Prostate gland (tissue), 2 donors: ENCODE data around the gene ACOXL.

- PRO-cap: no peak
- RAMPAGE, long total RNA, 2 experiments: no peak in any of the 2 experiments
These were observed 109.6 kb downstream of the SH3RF3 start for GRCh38 chr2:109238497-109239025.

- PRO-cap: no peak
- RAMPAGE, long total RNA, 2 experiments: no peak in any of the 2 experiments
These were observed 177.3 kb downstream of the SEPTIN10 start for GRCh38 chr2:109436167-109437166.

- PRO-cap: no peak
- RAMPAGE, long total RNA, 2 experiments: no peak in any of the 2 experiments
These were observed 119.0 kb downstream of the SEPTIN10 start for GRCh38 chr2:109494787-109495144.

GRCh38 chr2:109644549-109645096 lies 30.5 kb downstream of the SOWAHC start:
- PRO-cap: bidirectional peak, plus-strand start at chr2:109644908, minus-strand start at chr2:109644736
- RAMPAGE, long total RNA, 2 experiments: no peak in any of the 2 experiments

DNA sequence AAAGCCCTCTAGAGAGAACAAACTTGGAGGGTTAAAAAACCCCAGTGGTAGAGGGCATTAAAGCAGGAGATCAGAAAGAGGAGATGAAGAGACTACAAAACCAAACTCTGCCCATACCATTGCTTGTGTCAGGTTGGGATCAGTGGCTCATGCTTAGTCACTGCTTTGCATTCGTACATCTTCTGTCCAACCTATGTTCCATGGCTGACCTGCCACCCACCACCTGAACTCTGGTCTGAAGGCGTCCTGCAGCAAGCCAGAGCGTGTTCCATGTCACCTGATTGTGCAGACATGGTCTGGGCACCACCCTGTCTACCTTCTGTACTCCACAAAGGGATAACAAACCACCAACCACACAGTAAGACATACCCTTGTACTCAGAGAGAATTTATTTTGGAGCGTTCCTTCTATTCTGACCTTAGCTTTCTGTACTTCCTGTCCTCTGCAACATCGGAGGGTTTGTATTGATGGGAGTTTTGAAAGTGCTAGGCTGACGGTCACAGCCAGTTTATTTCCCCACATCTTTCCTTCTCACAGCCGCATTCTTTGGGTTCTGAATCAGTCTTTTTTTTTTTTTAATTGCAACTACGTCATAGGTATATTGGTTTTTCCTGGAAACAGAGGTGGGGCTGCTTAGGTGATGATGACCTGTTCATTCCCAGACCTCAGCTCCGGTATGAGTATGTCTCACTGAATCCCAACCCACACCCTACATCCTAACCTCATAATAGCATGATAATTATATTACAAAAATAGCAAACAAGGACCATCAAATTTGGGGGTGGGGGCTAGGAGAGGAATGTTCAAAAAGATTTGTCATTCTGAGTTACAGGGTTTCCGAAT lies 88.3 kb downstream of the SOWAHC start:
- PRO-cap: no peak
- RAMPAGE, long total RNA, 2 experiments: no peak in any of the 2 experiments

DNA sequence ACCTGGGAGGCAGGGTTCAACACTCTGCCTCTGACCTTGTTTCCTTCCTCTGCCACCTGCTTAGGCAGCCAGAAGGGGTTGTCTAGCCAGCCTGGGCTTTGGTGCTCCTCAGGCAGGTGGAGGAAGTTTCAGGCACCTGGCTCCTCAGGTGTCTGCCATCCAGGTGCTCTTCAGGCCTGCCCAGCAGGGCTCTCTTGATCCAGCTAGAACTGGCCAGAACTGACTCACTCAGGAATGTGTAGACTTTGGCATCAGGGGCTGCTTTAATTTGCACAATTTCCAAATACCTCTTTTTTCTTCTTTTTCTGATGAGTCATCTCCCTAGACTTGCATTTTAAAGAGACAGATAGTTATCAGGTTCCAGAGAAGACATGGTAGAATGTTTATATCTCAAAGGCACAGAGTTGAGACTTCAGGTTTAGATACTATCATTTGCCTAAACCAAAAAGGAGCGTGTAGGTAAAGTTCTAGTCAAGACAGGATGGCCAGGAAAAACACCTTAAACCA lies 101.0 kb downstream of the LIMS3 start:
- PRO-cap: no peak
- RAMPAGE, long total RNA, 2 experiments: no peak in any of the 2 experiments

DNA sequence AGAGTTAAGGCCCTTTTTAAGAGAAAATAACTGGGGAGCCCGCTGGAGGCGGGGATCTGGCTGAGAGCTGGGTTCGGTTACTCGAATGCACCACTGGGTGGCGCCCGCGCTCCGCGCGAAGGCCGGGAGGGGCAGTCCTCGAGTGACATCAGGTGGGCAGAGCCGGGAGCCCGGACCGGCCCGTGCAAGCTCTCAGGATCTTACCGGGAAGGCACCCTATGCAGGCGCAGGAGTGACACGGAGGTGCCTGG lies 86.7 kb upstream of the MTLN start:
- PRO-cap: no peak
- RAMPAGE, long total RNA, 2 experiments: no peak in any of the 2 experiments

- PRO-cap: unidirectional peak, minus-strand start at chr2:110611062
- RAMPAGE, long total RNA, 2 experiments: no peak in any of the 2 experiments
These were observed 33.9 kb upstream of the RGPD6 start for GRCh38 chr2:110610845-110611366.

DNA sequence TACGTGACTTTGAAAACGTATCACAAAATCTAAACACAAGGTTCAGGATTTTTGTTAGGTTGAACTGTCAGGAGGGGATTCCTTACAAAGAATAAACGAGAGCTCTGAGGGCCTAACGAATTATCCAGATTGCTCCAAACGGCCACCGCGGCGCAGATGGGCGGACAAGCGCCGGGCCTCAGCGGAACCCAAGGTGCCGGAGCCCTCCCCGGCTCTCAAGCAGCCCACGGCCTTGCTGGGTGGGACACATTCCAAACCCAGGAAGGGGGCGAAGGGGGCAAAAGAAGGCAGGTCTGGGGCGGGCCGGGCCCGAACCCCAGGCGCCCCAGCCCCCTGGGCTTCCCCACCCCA lies 285 bp downstream of the BUB1 start:
- PRO-cap: no peak
- RAMPAGE, long total RNA, 2 experiments: no peak in any of the 2 experiments

DNA sequence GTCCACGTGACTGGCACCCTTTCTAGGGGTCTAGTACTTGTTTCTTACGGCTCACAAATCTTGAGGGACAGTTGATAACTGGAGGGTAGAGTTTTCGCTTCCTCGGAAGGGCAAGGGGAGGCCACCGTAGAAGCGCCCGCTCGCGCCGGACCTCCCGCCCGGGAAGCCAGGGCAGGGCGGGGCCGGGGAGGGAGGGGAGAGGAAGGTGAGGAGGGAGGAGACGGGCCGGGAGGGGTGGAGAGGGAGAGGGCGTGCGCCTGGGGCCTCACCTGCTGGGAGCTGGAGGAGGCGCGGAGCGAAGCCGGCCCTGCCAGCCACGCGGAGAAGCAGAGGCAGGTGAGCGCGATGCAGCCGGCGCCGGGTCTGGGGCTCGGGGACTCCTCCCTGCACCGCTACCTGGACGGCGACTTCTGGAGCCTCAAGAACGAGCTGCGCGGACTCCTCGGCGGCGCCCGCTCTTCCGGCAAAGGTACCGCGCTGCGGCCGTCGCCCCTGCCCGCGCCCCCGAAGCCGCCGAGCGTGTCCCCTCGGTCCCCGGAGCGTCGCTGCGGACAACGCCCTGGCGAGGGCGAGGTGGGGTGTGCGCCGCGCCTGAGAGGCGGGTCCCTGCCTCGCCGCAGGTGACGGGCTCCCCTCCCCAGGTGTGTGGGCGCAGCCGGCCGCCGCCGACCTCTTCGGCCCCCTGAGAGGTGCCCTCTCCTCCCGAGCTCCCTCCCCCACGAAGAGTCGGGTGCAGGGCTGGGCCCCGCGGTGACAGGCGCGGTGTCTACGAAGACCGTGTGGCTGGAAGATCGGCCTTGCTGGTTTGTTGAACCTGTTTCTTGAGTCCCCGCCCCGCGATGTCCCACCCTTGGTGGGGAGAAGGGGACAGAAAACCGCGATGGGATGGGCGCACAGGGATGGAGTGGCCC lies at the start of gene ACOXL:
Gene ACOXL (plus strand): TSS at position 268 of the 911 bp plus-strand sequence.
- PRO-cap: unidirectional peak, plus-strand start at position 313 of the sequence; unidirectional peak, plus-strand start at position 329 of the sequence
- RAMPAGE, long total RNA, 2 experiments: start-site peak on the plus strand in 2 of 2 experiments, centred at positions 298 to 306 of the sequence, 49 to 66 reads per replicate

- PRO-cap: no peak
- RAMPAGE, long total RNA, 2 experiments: no peak in any of the 2 experiments
These were observed 58.2 kb downstream of the BCL2L11 start for GRCh38 chr2:111178952-111179347.

- PRO-cap: no peak
- RAMPAGE, long total RNA, 2 experiments: no peak in any of the 2 experiments
These were observed 156.2 kb downstream of the BCL2L11 start for GRCh38 chr2:111276973-111277309.

GRCh38 chr2:111355443-111355838 lies 234.7 kb downstream of the BCL2L11 start:
- PRO-cap: no peak
- RAMPAGE, long total RNA, 2 experiments: no peak in any of the 2 experiments

DNA sequence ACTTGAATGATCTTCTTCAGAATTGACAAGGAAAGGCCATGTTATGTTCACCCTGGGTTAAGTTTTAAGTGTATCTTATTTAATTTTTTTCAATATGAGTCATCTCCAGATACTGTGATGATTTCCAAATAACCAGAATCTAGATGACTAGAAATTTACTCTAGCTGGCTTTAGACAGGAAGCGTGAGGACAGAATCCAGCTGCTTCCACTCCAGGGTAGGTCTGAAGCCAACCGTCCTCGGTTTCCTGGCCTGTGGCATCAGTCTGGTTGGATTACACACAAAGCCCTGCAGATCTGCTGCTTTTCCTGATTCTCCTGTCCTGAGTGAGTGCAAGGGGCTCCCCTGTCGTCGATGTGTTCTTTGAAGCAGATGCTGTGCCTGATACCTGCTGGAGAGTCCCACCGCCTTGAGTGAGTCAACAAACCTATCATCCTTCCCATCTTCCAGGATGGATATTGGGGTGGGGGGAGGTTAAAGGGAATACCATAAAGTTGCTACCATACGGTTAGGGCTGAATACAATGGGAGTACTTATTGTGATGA lies 370.6 kb downstream of the BCL2L11 start:
- PRO-cap: no peak
- RAMPAGE, long total RNA, 2 experiments: no peak in any of the 2 experiments

DNA sequence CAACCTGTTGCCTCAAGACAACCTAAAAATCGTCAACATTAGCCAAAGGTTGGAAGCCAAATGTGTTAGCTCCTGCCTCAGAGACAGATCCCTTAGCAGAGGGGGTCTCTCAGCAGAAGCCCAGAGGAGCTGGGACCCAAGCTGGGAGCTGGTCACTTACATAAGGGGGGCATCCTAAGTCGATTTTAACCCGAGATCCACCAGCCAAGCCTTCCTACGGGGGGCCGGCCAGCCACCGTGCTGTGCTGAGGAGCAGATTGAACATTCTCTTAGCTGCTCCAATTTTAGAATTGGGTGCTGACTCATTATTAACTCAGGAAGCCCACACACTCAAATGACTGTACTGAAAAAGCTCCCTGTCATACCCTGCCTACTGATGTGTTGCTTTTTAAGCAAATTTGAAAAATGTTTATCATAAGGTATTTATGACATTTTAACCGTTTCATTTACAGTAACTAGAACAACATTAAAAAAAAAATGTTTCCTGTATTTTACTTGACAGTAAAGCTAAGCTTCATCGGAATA lies 373.0 kb downstream of the BCL2L11 start:
- PRO-cap: no peak
- RAMPAGE, long total RNA, 2 experiments: no peak in any of the 2 experiments

DNA sequence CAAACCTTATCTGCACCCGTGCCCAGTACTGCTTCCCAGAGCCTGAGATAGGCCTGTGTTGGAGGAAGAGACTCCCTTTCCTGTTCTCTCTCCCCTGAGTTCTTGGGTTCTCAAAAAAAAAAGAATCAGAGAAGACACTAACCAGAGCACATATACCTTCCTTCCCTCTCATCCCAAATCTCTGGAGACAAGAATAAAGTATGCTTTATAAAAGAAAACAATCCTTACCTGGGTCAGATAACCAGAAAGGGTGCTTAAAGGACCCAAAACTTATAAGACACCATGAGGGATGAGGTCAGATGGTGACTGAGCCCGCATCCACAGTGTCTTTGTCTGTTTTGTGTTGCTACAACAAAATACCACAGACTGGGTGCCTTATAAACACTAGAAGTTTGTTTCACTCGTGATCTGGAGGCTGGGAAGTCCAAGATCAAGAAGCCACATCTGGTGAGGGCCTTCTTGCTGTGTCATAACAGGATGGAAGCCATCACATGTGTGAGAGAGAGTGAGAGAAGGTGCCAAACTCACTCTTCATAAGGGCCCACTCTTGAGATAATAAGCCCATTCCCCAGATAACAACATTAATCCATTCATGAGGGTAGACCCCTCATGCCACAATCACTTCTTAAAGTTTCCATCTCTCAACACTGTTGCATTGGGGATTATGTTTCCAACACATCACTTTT lies 250.0 kb downstream of the ANAPC1 start:
- PRO-cap: no peak
- RAMPAGE, long total RNA, 2 experiments: no peak in any of the 2 experiments

DNA sequence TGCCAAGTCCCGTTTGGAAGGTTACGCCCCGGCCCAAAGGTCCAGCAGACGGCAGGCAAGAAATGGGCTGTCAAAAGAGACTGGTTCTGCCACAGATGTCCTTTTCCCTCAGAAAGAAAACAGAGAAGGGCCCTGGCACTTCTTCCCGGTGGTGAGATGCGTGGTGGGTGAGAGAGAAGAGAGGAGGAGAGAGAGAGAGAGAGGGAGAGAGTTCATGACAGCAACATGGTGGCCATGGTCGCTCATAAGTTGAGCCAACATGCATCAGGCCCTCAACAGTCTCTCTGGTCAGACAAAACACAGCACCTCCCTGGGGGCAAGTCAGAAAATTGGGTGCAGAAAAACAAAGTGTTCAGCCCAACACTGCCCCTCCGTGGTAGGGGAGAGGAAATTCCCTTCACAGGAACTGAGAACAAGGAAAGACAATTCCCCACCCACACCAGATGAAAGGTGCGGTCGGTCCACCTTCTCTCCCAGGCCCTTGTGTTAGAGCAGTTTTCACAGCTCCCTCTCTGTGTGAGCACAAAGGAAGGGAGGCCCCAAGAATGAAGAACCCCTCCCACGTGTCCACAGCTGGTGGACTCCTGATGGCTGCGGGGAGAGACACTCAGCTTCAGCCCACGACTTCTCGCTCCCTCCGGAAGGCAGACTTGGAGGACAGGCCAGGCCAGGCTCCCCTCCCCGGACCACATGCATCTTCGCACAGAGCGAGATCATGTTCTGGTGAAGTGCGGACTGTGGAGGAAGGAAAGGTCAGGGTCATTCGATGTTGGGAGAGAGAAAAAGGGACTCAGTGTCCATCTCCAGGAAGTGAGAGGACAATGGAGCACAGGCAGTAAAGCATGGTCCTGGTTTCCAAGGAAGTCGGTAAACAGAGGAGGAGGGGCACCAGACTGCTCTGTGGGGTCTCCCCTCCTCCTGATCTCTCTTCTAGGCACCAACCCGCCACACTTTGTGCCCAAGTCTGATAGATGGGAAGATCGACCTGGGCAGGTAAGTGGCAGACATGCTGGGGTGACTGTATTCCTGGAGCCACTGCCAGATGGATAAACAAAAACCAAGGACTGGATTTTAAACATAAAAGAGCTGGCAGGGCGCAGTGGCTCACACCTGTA lies 181.7 kb downstream of the ANAPC1 start:
- PRO-cap: no peak
- RAMPAGE, long total RNA, 2 experiments: no peak in any of the 2 experiments

- PRO-cap: no peak
- RAMPAGE, long total RNA, 2 experiments: no peak in any of the 2 experiments
These were observed 147.8 kb downstream of the ANAPC1 start for GRCh38 chr2:111736231-111736543.

- PRO-cap: no peak
- RAMPAGE, long total RNA, 2 experiments: no peak in any of the 2 experiments
These were observed 2.6 kb downstream of the MERTK start for GRCh38 chr2:111900918-111901414.

- PRO-cap: no peak
- RAMPAGE, long total RNA, 2 experiments: no peak in any of the 2 experiments
These were observed 1.1 kb downstream of the FBLN7 start for GRCh38 chr2:112139355-112139697.